Glomerular endothelial cell (primary cell): Measurements from ENCODE around the genes SUN2, NPTXR, APOBEC3G and CACNA1I.

GRCh38 chr22:38706284-38707156 is 776 bp downstream of the GTPBP1 start:
- RAMPAGE, long total RNA = no peak

DNA sequence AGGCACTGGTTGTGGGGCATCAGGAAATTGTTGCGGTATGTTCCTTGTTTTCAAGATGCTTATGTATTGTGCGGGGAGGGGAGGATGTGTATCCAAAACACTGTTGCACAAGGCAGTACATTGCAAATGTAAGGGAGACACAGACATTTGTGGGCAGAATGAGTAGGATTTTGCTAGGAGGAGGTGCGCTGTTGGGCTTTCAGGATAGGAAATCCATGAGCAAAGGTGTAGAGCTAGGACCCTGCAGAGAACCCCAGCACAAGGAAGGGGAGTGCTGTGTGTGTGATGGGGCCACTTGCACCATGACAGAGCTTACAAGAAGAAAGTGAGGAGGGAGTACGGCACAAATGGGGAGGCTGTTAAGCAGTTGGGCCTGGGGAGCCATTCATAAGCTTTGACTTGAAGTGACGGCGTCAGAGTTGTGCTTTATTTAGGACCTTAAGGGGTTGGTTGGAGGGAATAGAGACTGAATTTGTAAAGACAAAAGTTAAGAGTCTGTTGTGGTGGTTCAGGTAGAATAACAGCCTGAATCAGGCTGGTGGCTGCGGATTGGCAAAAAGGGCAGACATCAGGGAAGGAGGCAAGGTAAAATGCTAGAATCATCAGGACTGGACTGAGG is 7.3 kb downstream of the GTPBP1 start:
- RAMPAGE, long total RNA = no peak

DNA sequence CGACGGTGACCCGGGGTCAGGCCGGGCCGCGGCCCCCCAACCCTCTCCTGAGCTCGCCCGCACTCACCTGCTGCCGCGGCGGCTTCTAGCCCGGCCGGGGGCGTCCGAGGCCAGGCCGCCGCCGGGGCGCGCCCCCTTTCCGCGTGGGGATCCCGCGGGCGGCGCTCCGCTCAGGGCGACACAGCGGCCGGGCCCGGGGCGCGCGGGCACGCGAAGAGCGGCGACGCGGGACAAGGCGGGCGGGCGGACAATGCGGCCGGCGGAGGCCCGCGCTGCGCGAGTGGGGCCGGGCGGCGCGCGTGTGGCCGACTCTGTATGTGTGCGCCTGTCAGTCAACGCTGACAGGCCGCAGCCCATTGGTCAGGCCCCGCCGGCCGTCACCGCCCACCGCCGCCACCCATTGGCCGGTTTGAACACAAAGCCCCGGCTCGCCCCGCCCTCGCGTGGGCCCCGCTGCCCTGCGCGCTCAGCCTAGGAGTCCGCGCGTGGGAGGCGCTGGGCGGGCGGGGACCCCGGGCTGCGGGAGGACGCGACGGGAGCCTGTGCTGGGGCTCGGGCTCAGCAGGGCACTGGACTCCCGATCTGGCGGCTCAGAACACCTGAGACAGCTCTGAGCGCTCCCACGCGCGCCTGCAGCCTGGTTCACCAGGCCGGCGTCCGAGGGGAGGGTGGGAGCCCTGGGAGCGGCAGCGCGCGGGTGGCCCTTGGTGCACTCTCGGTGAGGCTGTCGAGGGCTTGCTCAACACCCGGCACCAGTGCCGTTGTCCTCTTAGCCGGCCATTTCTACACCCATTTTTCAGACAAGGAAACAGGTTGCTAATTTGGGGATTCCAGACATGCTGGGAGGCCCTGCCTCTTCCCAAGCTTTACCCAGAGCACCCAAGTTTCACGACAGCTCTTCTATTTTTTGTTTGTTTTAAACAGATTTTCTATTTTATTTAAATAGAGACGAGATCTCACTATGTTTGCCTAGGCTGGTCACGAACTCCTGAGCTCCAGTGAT is at the start of gene SUN2:
TSS of gene SUN2 (minus strand) at position 303 of the 1,003 bp plus-strand sequence.
- RAMPAGE, long total RNA = no peak

- RAMPAGE, long total RNA = no peak
Measured at GRCh38 chr22:38843967-38844704, at the start of gene NPTXR. TSS of gene NPTXR (minus strand) at chr22:38844028.

GRCh38 chr22:38941554-38942191 is 15.7 kb upstream of the APOBEC3A start:
- RAMPAGE, long total RNA = no peak

- RAMPAGE, long total RNA = no peak
Measured at GRCh38 chr22:38967650-38968366, 10.4 kb downstream of the APOBEC3A start.

DNA sequence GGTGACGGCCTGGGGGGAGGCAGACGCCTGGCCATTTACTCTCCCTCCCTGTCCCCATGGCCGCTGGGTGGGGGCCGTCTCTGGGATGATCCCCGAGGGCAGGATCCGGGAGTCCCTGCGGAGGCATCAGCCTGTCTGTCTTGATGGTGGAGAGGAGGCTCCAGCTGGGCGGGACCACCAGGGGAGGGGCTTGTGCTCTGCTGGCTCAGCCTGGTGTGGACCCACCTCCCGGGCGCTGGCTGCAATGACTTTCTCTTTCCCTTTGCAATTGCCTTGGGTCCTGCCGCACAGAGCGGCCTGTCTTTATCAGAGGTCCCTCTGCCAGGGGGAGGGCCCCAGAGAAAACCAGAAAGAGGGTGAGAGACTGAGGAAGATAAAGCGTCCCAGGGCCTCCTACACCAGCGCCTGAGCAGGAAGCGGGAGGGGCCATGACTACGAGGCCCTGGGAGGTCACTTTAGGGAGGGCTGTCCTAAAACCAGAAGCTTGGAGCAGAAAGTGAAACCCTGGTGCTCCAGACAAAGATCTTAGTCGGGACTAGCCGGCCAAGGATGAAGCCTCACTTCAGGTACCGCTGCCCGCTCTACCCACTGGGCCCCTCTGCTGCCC is at the start of gene APOBEC3G:
TSS of gene APOBEC3G (plus strand) at position 463 of the 607 bp plus-strand sequence.
- RAMPAGE, long total RNA = no peak

GRCh38 chr22:39185811-39186133 is 33.3 kb upstream of the CBX7 start:
- RAMPAGE, long total RNA = no peak

- RAMPAGE, long total RNA = no peak
Measured at GRCh38 chr22:39212684-39213342, 32.0 kb downstream of the PDGFB start.

DNA sequence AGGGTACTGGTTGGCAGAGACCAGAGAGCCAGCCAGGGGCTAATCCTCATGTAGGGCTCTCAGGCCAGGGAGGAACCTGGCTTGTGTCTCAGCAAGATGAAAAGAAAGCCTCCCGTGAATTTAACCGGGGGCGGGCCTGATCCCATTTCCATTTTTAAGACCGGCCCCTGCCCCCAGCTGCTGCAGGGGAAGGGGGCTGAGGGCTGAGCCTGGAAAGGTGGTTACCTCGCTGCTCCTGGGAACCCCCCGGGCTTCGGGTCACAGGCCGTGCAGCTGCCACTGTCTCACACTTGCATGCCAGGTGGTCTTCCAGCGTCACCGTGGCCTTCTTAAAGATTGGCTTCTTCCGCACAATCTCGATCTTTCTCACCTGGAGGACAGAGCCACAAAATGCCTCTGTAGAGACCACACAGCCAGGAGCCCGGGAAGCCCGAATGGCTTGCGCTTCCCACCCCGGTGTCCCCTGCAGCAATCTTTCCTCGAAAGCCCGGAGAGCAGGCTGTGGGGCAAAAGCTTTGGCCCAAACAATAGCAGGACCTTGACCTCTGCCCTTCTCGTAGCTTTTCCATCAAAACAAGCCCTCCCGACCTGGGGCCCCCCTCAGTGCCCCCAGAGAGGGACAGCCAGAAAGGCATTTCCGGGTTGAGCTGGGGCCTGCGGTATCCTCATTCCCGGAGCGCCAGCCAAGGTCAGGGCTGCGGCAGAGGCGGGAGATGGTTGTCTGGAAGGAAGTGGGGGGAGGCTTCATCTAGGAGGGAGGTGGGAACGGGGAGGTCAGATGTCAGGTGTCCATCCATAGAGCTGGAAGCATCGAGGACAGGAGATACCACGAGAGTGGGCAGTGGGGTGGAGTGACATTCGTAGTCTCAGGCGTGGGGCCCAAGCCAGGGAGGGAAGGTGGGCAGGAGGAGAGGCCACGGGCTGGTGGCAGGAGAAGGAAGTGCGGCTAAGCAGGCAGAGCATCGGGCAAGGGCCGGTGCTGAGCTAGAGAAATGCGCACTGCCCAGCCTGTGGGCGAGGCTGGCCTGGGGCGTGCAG is 14.6 kb downstream of the PDGFB start:
- RAMPAGE, long total RNA = no peak

- RAMPAGE, long total RNA = no peak
Measured at GRCh38 chr22:39241386-39241902, 3.3 kb downstream of the PDGFB start.

DNA sequence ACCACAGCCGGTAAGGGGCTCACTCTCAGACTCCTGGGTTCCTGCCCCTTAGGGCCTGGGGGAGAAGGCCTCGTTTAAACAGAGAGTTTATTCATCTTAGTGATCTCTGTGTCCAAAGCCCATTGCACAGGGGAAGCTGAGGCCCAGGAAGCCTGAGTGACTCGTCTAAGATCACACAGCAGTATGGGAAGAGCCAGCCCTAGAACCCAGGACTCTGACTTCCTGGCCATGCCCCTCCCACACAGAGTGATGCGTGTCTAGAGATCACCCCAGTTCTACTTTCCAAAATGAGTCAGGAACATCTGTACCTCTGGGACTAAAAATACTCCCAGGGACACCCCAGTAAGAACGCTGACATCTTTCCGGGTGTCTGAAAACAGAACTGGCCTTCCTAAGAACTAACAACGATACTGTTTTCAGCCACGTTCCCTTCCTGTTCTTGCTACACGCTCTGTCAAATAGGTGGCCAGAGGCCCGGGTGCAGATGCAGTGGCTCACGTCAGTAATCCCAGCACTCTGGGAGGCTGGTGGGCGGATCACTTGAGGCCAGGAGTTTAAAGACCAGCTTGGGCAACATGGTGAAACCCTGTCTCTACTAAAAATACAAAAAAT is 21.6 kb upstream of the PDGFB start:
- RAMPAGE, long total RNA = no peak

GRCh38 chr22:39270226-39270612 is 25.4 kb upstream of the PDGFB start:
- RAMPAGE, long total RNA = no peak

DNA sequence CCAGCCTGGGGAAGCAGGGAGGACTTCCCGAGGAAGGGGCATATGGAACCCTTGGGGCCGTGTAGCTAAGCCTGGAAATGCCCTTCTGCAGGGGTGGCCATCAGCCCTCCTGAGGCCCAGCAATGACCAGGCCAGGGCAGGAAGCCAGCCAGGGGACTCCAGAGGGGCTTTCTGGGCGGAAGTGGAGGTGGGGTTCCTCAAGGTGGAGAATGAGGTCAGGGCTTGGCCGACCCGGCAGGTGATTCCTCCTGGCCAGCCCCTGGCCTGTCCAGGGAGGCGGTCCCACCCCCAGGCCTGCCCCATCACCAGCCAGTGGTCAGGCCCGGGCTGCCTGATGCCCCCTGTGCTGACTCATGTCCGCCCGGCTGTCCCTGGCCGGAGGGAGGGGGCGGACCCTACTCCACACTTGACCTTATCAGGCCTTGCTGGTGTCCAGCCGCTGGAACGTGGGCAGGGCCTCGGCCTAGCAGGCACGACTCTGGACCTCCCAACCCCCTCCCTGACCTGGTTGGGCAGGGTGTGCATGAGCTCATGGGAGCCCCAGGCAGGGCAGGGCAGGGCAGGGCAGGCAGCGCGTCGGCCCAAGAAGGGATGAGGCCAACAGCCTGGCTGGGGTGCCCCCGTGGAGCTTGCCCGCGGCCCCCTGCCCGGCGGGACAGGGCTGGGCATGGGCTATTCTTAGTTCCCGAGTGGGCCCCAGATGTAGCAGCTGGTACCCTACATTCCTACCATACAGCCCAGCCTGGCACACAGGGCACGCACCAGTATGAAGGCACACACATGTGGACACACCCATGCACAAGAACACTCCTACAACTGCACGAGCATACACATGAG is 35.9 kb downstream of the RPL3 start:
- RAMPAGE, long total RNA = no peak

GRCh38 chr22:39308625-39309261 is 10.7 kb downstream of the RPL3 start:
- RAMPAGE, long total RNA = no peak

DNA sequence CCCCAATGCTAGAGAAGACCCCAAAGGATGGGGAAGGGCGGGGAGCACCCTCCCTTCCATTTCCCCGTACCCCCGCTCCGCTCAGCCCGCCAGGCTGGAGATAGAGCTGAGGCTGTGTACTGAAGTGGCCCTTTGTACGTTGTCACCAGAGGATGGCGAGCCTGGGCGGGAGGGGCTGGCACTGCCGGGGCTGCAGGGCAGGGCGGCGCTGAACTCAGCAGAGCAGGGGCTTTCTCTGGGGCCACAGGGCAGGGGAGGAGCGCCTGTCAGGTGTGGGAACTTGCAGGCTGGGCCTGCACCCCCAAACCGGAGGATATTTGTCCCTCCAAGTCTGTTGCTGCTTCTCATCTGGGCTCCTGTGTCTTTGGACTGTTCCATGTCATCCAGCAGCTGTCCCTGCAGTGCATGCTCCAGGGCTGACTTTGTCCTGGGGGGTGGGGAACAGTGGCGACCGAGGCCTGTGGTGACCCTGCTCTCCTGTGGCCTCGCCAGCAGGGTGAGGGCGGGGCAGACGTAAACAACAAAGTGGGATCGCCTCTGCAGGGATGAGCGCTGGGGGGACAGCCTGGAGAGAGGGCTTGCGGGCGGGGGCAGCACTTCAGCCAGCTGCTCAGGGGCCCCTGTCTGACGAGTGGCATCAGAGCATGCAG is 13.0 kb downstream of the MGAT3 start:
- RAMPAGE, long total RNA = no peak

DNA sequence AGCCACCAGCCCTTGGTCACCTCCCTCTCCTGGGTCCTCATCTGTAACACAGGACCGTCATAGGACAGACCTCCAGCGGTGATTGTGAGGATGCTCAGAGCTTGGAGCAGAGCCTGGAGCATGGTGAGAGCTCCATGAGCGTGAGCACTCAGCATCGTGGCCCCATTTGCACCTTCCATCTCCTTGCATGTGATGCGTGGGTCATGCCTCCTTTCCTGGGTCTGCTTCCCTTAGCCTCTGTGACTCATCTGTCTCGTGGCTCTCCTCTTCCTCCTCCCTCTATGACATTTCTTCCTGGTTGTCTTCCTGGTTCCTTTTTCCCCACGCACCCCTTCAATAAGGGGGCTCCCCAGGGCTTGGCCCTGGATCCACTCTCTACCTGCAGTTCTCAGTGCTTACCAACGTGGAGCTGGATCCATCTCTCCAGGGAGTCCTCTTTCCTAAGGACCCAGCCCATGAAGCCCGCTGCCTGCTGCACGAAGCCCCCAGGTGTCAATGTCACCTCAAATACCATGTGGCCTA is 7.3 kb upstream of the MIEF1 start:
- RAMPAGE, long total RNA = no peak

GRCh38 chr22:39522524-39523428 is 2.4 kb downstream of the ATF4 start:
- RAMPAGE, long total RNA = no peak

DNA sequence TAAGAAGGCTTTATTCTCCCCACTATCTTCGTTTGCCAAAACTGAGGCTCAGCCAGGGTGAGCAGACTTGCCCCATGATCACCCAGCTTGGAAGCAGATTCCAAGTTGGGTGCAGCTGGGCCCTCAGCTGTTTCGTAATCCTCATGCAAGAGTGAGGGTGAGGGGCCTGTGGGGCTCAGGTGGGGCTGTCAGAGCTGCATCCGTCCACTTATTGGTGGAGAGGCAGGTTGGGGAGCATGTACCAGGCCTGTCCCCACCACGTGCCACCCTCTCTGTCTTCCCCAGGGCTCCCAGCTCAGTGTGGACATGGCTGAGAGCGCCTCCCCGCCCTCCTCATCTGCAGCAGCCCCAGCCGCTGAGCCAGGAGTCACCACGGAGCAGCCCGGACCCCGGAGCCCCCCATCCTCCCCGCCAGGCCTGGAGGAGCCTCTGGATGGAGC is at the start of gene CACNA1I:
TSS of gene CACNA1I (plus strand) at position 307 of the 440 bp plus-strand sequence.
- RAMPAGE, long total RNA = no peak

DNA sequence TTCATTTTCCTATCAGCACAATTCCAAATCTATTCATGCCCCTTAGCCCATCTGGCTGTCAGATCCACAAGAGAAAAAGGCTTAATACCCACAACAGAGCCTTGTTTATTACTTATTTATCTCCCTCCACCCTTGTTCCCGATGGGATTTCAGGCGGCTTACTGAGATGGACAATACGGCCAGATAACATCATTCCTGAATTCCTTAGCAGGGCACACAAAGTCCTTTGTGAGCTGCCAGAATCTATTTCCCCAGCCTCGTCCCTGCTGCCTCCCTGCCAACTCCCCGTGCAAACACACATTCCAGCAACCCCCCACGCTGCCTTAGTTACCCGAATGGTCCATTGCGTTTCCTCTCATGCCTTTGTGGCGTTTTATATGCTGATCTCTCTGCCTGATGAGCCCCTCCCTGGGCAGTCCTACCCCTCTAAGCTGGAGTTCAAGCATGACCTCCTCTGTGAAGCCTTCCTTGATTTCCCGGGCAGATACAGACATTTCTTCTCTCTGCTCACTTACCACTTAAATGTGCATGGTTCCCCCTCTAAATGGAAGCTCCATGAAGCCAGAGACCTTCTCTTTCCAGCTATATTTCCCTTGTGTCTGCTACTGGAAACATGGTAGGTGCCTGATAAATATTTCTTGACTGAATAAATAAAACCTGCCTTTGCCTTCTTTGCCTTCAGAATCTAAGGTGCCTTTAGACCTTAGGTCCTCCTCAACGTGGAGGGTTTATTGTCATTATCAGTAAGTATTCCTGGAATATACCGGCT is 8.5 kb downstream of the TMA7B start:
- RAMPAGE, long total RNA = no peak